ENCODE measurements around a stretch of chr6.

DNA sequence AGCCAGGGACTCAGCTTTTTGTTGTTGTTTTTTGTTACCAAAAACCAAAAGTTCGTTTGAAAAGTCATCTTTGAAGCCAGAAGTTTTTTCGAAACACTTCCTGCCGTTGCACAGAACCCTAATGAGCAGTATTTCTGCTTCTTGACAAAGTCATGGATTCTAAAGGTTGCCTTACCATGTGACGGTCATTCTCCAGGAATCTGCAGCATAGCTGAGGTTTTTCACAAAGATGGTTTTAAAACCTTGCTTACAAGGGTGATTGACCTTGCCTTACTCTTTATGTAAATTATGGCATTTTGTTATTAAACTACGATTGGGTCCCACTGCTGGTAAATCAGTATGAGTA is 2.0 kb downstream of the RAB32 start:
- RRBS: no CpG with 5 or more reads among the region's 5 CpGs
CAGE:
- cytosol, long polyA plus RNA: no peak
- long polyA plus RNA: no peak
- nucleus, long polyA plus RNA: no peak

DNA sequence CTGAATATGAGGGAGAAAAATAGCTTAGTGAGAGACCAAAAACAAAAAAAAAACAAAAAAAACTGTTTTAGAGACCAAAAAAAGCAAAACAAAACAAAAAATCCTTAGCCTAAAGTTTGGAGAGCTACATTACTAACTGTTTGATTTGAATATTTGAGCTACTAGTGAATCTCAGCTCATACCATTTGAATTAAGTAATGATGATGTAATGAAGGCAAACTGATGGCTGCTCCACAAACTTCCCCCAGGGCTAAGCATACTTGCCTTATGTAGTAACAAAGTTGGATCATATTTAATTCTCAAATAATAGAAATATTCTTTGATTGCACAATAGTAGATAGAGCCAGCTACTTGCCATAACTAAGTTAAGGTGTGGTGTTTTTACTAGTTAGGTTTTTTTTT is 2.8 kb downstream of the RAB32 start:
CAGE:
- cytosol, long polyA plus RNA: no peak
- long polyA plus RNA: no peak
- nucleus, long polyA plus RNA: no peak

- RRBS: no CpG with 5 or more reads among the region's 5 CpGs
CAGE:
- cytosol, long polyA plus RNA: no peak
- long polyA plus RNA: no peak
- nucleus, long polyA plus RNA: no peak
Observed at GRCh38 chr6:146854820-146855222, 256.0 kb downstream of the ADGB start.

DNA sequence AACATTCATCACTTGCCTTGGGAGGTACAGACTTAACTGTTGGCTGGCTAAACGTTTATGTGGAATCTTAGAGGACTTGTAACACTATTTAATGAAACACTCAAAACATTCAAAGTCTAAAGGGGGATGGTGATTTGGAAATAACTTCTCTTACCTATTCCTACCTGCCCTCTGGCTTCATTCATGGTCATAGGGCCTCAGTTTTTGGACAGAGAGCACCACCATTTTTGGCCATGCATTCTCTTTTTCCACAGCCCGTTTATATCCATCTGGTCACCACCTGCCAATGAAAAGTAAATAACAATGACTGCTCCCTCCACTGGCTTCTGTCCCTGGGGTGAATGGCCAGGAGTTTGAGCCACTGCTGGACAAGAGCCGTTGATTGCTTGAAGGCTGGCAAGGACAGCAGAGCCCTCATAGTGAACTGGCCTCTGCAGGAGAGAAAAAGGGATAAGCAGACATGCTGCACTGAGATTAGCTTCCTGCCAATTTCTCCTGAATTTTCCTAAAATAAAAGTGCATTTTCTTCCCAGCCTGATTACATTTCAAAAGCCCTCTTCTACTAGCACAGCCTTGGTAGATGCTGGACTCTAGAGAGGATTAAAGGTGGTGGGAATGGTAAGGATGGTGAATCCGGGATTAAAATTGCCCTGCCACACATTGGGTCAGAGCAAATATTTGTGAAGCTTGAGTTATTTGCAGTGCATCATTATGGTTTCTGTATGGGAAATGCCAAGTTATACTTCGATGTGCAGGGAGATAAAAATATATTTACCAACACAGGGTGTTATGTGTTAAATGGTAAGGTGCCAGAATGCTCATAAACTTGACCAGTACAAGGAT is 261.9 kb downstream of the ADGB start:
- RRBS: no CpG with 5 or more reads among the region's 5 CpGs
CAGE:
- cytosol, long polyA plus RNA: no peak
- long polyA plus RNA: no peak
- nucleus, long polyA plus RNA: no peak

GRCh38 chr6:147232286-147233270 is 28.4 kb downstream of the STXBP5 start:
- RRBS: no CpG with 5 or more reads among the region's 5 CpGs
CAGE:
- cytosol, long polyA plus RNA: no peak
- long polyA plus RNA: no peak
- nucleus, long polyA plus RNA: no peak

DNA sequence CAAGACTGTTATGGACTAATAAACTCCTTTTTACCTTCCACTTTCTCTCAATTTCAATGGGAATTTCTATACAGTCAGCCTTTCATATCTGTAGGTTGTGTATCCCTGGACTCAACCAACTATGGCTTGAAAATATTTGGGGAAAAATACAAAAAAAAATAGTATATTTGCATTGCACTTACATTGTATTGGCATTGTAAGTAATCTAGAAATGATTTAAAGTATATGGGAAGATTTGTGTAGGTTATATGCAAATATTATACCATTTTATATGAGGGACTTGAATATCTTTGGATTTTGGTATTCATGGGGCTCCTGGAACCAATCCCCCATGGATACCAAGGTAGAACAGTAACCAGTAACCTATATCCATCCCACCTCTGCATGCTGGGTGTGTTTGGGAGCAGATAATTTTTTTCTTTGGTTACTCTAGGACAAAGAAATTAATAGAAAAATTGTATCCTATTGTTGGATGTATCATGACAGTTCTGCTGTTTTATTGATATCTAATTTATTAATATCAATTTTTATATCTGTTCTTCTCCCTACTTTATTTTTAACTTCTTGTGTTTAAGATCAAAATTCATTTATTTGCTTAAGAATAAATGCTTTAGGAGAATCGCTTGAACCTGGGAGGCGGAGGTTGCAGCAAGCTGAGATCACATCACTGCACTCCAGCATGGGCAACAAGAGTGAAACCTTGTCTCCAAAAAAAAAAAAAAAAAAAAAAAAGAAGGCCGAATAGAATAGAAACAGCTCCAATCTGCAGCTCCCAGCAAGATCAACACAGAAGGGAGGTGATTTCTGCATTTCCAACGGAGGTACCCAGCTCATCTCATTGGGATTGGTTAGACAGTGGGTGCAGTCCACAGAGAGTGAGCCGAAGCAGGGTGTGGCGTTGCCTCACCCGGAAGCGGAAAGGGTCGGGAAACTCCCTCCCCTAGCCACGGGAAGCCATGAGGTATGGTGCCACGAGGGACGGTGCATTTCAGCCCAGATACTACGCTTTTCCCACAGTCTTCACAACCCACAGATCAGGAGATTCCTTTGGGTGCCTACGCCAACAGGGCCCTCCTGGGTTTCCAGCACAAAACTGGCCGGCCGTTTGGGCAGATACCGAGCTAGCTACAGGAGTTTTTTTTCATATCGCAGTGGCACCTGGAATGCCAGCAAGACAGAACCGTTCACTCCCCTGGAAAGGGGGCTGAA is 46.4 kb downstream of the STXBP5 start:
- RRBS: no CpG with 5 or more reads among the region's 19 CpGs
CAGE:
- cytosol, long polyA plus RNA: no peak
- long polyA plus RNA: no peak
- nucleus, long polyA plus RNA: no peak

- RRBS: no CpG with 5 or more reads among the region's 10 CpGs
CAGE:
- cytosol, long polyA plus RNA: no peak
- long polyA plus RNA: no peak
- nucleus, long polyA plus RNA: no peak
Observed at GRCh38 chr6:147265378-147266464, 61.5 kb downstream of the STXBP5 start.

DNA sequence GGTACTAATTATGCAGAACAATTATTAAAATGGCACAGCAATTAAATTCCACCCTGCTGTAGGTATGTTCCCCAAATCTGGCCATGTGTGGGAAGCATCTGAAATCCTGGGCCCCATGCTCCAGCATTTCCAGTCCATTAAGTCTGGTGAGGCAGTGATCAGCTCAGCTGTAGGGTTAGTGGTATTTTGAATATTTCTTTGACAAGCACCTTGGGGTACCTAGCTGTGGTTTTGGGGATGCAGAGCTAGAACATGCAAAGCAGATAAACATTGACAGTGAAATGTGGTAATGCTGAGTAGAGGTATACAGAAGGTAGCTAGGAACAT is 101.8 kb downstream of the STXBP5 start:
CAGE:
- cytosol, long polyA plus RNA: no peak
- long polyA plus RNA: no peak
- nucleus, long polyA plus RNA: no peak

- RRBS: no CpG with 5 or more reads among the region's 1 CpG
CAGE:
- cytosol, long polyA plus RNA: no peak
- long polyA plus RNA: no peak
- nucleus, long polyA plus RNA: start-site peak on the plus strand at chr6:147387027-147387236, 7 reads
Observed at GRCh38 chr6:147386742-147387508, 121.6 kb upstream of the SAMD5 start.

DNA sequence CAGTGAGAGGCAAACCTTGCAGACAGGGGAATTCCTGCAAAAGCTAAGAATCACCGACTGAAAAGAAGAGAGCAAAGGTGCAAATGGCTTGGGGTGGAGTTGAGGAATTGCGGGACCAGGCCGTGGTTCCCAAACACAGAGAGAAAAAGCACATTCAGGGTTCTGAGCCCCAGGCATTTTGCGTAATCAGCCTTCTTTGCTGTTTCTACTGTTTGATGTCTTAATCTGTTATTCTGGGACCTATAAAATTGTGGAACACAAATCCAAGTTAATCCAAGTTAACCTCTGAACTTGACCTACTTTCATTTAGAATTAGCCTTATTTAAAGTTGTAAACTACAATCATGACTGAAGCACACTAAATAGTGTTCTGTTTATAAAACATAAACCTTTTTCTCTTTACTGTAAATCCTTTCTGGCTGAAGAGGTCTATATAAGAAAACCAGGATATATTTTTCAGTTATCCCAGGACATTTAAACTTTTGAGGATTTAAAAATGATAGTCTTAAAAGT is 22.2 kb downstream of the SAMD5 start:
- RRBS: no CpG with 5 or more reads among the region's 4 CpGs
CAGE:
- cytosol, long polyA plus RNA: no peak
- long polyA plus RNA: no peak
- nucleus, long polyA plus RNA: no peak

GRCh38 chr6:148021745-148022214 is 320.9 kb upstream of the SASH1 start:
- RRBS: no CpG with 5 or more reads among the region's 6 CpGs
CAGE:
- cytosol, long polyA plus RNA: no peak
- long polyA plus RNA: no peak
- nucleus, long polyA plus RNA: no peak

GRCh38 chr6:148192889-148193824 is 149.5 kb upstream of the SASH1 start:
- RRBS: no CpG with 5 or more reads among the region's 8 CpGs
CAGE:
- cytosol, long polyA plus RNA: no peak
- long polyA plus RNA: no peak
- nucleus, long polyA plus RNA: no peak

DNA sequence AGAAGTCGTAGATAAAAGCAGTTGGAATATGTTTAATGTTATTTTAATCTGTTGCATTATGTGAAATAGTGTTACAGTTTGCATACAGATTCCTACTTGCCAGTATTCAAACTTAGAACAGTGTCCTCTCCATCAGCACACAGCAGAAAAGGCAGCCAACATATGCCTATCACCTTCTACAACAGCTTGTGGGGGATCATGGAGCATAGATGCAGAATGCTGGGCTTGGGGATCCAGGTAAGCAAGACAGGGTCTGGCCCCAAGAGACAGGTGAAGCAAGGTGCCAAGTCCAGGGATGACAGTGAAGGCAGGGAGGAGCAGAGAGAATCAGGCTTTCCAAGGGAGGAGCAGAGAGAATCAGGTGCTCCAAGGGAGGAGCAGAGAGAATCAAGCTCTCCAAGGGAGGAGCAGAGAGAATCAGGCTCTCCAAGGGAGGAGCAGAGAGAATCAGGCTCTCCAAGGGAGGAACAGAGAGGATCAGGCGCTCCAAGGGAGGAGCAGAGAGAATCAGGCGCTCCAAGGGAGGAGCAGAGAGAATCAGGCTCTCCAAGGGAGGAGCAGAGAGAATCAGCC is 63.8 kb downstream of the SASH1 start:
- RRBS: no CpG with 5 or more reads among the region's 3 CpGs
CAGE:
- cytosol, long polyA plus RNA: no peak
- long polyA plus RNA: no peak
- nucleus, long polyA plus RNA: no peak

- RRBS: no CpG with 5 or more reads among the region's 8 CpGs
CAGE:
- cytosol, long polyA plus RNA: no peak
- long polyA plus RNA: no peak
- nucleus, long polyA plus RNA: no peak
Observed at GRCh38 chr6:148502028-148502799, 159.6 kb downstream of the SASH1 start.

GRCh38 chr6:148700630-148701130 is 46.1 kb upstream of the UST start:
- RRBS: no CpG with 5 or more reads among the region's 6 CpGs
CAGE:
- cytosol, long polyA plus RNA: no peak
- long polyA plus RNA: no peak
- nucleus, long polyA plus RNA: no peak

DNA sequence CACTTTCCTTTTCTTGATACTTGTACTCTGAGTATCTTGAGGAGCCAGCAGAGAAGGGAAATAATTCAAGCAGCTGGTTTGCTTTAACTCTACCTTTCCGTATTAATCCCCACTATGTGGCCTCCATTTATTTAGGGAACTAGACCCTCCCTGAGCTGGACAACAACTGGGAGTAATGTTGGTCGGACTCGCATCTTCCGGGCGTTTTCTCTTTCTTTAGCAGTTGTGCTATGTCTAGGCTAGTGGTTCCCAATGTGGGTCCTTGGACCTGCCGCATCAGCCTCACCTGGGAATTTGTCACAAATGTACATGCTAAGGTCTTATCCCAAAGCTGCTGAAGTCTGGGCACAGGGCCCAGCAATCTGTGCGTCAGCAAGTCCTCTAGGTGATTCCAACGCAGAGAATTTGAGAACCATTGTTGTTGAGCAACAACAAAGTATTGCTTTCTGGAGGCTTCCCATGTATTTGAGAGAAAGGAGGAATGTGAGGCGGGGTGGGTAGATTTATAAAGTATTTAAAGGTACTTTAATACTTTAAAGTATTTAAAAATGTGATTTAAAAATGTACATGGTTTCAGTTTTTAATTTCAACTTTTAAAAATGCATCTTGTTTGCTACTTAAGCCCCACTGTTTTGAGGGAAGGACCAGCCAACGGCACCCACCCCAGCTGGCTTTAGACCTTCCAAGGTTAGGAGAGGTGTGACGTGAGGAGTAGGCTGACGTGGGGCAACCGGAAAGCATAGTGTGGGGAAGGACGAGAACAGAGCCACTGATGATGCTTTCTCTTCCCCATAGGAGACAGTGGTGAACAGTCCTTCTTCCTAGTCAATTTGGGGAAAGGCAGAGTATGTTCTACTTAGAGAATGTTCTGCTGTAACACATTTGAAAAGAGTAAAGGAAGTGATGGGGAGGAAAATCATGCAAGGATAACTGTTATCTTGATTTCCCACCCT is 4.1 kb downstream of the UST start:
- RRBS: no CpG with 5 or more reads among the region's 14 CpGs
CAGE:
- cytosol, long polyA plus RNA: no peak
- long polyA plus RNA: no peak
- nucleus, long polyA plus RNA: no peak

GRCh38 chr6:148769882-148770445 is 23.1 kb downstream of the UST start:
- RRBS: no CpG with 5 or more reads among the region's 6 CpGs
CAGE:
- cytosol, long polyA plus RNA: no peak
- long polyA plus RNA: no peak
- nucleus, long polyA plus RNA: no peak

GRCh38 chr6:149231600-149232269 is 85.8 kb upstream of the TAB2 start:
- RRBS: no CpG with 5 or more reads among the region's 13 CpGs
CAGE:
- cytosol, long polyA plus RNA: no peak
- long polyA plus RNA: no peak
- nucleus, long polyA plus RNA: no peak

GRCh38 chr6:149233877-149234553 is 83.5 kb upstream of the TAB2 start:
- RRBS: no CpG with 5 or more reads among the region's 5 CpGs
CAGE:
- cytosol, long polyA plus RNA: no peak
- long polyA plus RNA: no peak
- nucleus, long polyA plus RNA: no peak

DNA sequence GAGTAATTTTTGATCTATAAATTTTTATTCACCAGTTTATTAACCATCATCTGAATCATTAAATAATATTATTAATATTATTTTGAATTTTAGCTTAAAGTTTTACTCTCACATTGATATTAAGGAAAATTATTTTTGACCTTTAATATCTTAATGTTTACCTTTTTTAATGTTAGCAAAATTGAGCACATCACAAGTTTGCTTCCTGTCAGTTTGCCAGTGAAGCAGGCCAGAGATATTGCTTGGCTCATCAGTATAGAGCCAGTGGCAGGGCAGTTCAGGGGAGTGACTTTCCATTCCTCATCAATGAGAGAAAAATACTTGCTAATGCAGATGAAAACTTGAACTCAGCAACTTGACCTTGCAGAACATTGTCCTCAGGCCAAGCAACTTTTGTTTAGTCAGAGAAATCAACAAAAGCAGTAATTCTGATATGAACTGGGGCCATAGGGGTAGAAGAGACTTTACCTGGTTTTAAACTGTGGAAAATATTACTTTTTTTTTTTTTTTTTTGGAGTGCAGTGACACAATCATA is 6.9 kb downstream of the TAB2 start:
CAGE:
- cytosol, long polyA plus RNA: no peak
- long polyA plus RNA: no peak
- nucleus, long polyA plus RNA: no peak

Data from H1 (cell line).